Zone of skin (tissue), 1 donor: ENCODE data around the genes ARHGAP29 and F3.

GRCh38 chr1:93582826-93583605 is 98.6 kb downstream of the BCAR3 start:
- RRBS: no CpG with 5 or more reads among the region's 11 CpGs

DNA sequence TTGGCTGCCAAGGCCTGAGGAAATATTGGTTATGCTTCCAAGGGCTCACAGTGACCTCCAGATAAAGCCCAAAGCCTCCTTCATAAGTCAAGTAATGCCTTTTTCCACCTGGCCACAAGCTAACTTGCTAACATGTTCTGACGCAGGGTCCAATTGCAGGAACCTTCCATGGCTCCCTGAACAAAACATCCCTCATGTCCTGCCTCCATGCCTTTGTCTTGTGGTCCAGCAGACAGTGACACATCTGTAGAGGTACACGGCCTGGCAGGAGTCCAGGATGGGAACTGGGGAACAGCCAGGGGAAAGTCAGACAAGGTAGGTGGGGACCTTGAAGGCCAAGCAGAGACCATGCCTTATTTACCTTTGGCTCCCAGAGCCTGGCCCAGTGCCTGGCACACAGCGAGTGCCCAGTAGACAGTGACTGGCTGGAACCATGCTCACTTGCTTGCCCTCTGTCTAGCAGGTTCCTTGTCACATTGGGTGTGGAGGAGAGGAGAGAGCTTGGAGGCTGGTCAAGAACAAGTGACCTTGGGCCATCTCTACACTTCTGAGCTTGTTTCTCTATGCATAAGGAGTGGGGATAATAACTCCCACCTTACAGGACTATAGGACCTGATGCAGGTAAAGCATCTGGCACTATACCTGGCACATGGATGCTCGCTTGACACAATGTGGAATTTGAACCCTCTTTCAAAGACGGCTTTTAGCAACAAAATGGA is 81.0 kb downstream of the BCAR3 start:
- RRBS: no CpG with 5 or more reads among the region's 5 CpGs

GRCh38 chr1:93676409-93676974 is 5.1 kb downstream of the BCAR3 start:
- RRBS: no CpG with 5 or more reads among the region's 6 CpGs

GRCh38 chr1:93729455-93729800 is 47.8 kb upstream of the BCAR3 start:
- RRBS: no CpG with 5 or more reads among the region's 3 CpGs

- RRBS: no CpG with 5 or more reads among the region's 9 CpGs
Measured at GRCh38 chr1:93750843-93751532, 69.4 kb upstream of the BCAR3 start.

DNA sequence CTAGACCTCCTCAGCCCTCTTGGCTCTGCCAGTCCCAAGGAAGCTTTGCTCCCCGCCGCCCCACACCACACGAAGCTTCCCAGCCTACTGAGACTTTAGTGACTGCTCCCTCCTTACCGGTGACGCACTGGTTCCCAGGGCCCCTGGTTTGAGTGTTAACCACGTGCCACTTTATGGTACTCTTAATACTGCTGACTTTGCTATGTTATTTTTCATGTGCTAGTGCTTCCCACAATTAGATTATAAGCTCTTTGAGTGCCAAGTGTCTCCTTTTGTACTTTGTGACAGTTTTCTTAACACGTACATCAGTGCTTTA is 61.1 kb downstream of the DNTTIP2 start:
- RRBS: no CpG with 5 or more reads among the region's 7 CpGs

- RRBS: no CpG with 5 or more reads among the region's 6 CpGs
Measured at GRCh38 chr1:93821193-93821642, 57.8 kb downstream of the DNTTIP2 start.

DNA sequence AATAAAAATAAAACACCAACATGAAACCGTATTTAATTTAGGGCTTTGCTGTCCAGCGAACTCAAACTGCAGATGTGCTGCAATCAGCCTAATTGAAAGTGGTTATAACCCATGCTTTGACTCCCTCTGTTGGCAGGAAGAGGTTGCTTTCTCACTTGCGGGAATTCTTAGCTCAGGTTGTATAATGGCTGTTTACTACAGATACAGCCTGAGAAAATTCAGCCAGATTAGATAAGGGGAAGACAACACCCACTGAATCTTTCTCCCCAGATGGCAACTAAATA is 34.7 kb downstream of the DNTTIP2 start:
- RRBS: no CpG with 5 or more reads among the region's 3 CpGs

GRCh38 chr1:94045220-94046070 is 75.5 kb downstream of the ABCA4 start:
- RRBS: no CpG with 5 or more reads among the region's 24 CpGs

- RRBS: no CpG with 5 or more reads among the region's 1 CpG
Measured at GRCh38 chr1:94125640-94125963, 4.7 kb upstream of the ABCA4 start.

- RRBS: no CpG with 5 or more reads among the region's 4 CpGs
Measured at GRCh38 chr1:94188709-94189530, 48.5 kb downstream of the ARHGAP29 start.

GRCh38 chr1:94236742-94237820 is at the start of gene ARHGAP29:
ARHGAP29 (minus strand) TSS chr1:94237584.
- RRBS: 1% methylated on average over 44 of the region's 108 CpGs

DNA sequence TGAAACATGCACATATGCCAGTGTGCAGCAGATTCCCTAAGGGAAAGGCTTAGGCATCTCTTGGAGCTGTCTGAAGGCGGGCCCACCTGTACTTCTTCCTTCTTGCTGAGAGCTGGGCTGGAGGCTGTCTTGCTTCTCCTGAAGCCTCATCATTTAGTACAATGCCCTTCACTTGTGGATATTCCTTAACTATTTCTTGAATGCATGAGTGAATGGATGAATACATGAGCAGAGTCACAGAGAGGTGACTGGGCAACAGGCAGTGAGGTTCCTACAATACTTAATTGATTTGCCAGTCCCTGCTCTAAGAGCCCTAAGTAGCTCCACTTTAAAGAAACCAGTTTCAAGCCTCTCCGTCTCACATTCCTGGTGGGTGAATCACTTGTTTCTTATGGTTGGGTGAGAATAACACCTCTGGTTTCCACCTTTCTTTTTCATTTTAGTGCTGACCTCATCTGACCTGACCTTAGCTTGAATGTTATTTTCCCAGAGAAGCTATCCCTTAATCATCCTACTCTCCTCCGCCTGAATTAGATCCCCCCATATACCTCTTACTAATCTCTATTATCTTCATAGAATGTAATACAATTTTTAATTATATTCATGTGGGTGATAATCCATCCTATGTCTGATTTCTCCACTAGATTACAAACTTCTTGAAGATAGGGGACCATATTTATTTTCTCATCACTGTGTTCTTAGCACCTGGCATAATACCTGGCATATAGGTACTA is 62.8 kb upstream of the ARHGAP29 start:
- RRBS: no CpG with 5 or more reads among the region's 3 CpGs

- RRBS: no CpG with 5 or more reads among the region's 3 CpGs
Measured at GRCh38 chr1:94355459-94355848, 62.7 kb upstream of the ABCD3 start.

GRCh38 chr1:94541169-94542163 is at the start of gene F3:
F3 (minus strand) TSS chr1:94541759.
- RRBS: 3% methylated on average over 45 of the region's 98 CpGs

GRCh38 chr1:94542164-94542843 is 745 bp upstream of the F3 start:
- RRBS: 3% methylated on average over 4 of the region's 24 CpGs

- RRBS: no CpG with 5 or more reads among the region's 7 CpGs
Measured at GRCh38 chr1:94550758-94551268, 9.3 kb upstream of the F3 start.

DNA sequence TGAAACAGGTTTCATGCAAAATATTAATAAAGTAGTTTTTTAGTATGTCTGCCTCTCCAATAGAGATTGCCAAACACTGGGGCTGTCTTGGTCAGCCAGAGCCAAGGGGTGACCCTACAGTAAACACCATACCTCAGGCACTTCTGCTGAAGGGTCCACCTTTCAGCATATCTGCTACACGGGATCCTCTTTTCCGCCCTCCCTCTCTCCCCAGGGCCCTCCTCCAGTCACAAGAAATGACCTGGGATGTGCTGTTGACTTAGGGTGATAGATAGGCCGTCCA is 48.5 kb upstream of the F3 start:
- RRBS: no CpG with 5 or more reads among the region's 3 CpGs

DNA sequence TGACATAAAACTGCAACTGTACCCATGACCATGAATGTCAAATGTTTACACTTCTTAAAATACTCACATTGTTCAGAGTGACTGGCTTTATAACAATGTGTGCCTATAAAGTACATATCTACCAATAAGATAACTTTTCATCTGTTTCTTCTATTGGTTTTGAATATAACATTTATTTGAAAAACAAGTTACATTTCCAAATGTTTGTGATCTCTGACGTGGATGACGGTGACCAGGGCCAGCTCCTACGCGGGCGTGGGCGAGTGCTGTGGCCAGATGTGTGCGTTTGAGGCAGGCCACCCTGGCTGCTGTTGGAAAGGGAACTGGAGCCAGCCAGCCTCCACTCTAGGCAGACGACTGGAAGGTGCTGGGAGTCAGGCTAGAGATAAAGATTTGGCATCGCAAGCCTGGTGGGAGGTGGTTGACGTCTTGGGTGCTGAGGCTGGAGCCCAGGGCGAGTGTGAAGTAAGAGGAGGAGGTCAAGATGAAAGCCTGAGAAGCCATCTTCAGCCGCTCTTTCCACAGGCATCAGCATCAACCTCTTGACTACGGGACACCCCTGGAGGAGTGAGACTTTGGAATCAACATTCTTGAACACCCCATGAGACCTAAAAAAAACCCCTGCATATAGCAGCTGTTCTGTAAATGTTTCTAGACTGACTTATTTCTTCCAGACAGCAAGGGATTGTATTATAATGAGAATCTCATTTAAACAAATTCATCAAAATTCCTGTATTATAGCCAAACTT is 112.7 kb upstream of the SLC44A3 start:
- RRBS: no CpG with 5 or more reads among the region's 13 CpGs